Sciatic nerve (tissue), 1 donor: Measurements from ENCODE around the genes IRAK3 and CAND1.

GRCh38 chr12:65826537-65827440 lies 2.5 kb downstream of the HMGA2 start:
- PRO-cap = no peak

DNA sequence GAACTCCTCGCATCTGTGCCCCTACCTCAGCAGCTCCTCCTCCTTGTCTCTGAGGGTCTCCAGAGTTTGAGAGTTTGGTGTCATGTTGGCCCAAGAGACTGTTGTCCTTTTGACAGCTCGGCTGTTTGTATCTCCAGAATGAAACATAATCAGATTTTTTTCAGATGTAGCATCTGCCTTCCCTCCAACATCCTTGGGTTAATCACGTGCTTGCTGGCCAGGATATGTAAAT lies 56.8 kb downstream of the HMGA2 start:
- PRO-cap = no peak

- PRO-cap = unidirectional peak, plus-strand start at chr12:65896356; unidirectional peak, plus-strand start at chr12:65896481
These were observed 71.6 kb downstream of the HMGA2 start for GRCh38 chr12:65895430-65896766.

DNA sequence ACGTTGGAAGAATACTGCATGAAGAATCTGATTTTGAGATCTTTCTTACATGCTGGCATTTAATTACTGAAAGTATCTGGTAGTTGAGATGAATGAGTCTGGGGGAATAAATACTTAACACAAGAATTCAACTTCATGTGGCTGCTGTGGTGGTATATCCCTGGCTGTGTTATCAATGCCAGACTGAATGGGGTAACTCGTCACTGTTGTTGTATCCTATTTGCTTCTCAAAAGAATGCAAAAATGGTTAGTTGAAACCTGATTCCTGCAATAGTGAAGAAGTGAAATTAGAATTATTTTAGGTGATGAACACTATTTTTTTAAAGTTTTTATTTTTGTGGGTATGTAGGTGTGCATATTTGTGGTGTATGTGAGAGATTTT lies 72.5 kb downstream of the HMGA2 start:
- PRO-cap = no peak

- PRO-cap = no peak
These were observed 1.8 kb downstream of the LLPH start for GRCh38 chr12:66128717-66129247.

DNA sequence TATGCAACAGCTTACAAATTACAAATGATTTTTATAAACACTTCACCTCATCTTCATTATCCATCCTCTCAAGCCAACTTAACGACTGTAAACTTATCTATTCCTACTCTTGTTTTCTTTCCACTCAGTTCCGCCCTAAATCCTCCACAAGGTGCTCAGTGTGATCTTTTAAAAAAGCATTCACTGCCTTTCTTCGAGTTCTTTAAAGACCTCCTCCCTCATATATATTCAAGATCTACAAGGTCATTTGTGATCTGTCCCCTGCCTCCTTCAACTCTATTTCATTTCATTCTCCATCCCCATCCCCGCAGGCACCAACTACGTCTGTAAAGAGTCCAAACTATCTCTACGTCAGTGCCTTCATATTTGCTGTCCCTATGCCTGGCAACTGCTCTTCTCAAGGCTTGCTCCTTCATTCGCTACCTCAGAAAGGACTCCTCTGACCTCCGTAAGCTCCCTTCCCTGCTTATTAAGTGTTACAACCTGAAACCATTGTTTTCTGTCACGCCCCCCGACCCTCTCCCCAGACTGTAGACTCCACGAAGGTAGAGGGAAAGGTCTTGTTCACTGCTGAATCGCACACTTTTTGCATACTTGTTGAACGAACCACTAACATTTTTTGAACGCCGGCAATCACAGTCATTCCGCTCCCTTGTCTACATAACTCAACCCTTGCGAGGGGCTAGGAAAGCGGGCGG lies 651 bp downstream of the LLPH start:
- PRO-cap = no peak

DNA sequence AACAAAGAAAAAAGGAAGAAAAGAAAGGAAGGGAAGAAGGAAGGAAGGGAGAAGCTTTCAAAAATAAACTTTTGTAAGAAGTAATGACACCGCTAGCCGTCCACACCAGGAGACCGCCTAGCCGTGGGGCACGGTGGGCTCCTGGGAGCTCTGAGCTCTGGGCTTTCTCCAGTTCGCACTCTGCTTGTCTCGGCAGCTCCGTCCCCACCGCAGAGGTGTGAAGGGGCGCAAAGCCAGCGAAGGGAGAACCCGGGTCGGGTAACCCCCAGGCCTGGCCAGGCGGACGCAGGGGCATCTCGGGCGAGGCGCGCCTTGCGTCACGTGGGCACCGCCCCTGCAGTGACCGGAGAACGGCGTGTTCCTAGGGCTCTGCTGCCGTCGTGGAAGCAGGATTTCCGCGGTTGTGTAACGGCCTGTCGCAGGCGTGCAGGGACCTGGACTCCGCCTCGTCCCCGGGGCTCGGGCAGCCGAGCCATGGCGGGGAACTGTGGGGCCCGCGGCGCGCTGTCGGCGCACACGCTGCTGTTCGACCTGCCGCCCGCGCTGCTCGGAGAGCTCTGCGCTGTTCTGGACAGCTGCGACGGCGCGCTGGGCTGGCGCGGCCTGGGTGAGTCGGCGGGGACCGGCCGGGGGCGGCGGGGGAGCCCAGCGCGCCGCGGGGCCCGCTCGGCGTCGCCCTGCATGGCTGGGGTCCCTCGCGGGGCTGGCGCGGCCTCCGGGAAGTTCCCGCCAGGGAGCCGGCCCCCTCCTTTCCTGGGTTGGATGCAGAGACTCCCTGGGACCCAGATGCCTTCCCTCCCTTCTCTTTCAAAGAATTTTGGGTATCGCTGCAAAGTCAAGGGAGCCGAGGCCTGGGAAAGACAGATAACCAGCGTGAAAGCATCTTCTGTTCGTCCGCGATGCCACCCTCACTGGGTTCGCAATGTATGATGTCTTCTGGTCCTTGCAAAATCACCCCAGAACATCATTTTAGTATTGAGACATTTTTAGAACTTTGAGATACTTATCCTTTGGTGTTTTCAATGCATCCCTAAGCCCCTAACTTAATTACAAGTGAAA lies at the start of gene IRAK3:
TSS of gene IRAK3 (plus strand) at position 389 of the 1,059 bp plus-strand sequence.
- PRO-cap = bidirectional peak, plus-strand start at position 455 of the sequence, minus-strand start at position 219 of the sequence; unidirectional peak, minus-strand start at position 913 of the sequence

GRCh38 chr12:66237415-66238115 lies 48.6 kb downstream of the IRAK3 start:
- PRO-cap = no peak

DNA sequence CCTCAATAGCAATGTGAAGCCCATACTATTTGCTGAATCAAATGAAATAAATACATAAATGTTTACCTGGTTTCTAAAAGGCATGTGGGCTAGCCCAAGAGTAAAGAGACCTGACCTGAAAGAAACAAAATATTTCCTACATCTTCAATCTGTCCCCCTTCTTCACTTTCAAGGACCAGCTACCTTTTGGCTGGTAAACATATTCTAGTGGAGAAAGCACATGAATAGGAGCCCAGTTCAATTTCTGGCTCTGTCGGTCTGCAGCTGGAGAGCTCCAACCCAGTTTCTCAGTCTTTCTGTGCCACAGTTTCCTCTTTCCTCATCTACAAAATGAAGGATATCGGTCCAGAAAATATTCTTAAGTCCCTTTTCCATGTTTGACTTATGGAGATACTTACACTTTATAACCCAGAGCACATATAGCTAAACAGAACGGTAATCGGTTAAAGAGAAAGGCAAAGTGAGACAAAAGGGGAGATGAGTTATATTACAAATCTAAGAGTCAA lies 170.8 kb upstream of the GRIP1 start:
- PRO-cap = no peak

DNA sequence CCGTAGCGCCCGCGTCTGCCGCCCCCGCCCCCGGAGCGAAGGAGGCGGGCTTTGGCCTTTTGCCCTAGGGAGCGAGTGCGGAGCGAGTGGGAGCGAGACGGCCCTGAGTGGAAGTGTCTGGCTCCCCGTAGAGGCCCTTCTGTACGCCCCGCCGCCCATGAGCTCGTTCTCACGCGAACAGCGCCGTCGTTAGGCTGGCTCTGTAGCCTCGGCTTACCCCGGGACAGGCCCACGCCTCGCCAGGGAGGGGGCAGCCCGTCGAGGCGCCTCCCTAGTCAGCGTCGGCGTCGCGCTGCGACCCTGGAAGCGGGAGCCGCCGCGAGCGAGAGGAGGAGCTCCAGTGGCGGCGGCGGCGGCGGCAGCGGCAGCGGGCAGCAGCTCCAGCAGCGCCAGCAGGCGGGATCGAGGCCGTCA lies at the start of gene CAND1:
TSS of gene CAND1 (plus strand) at position 57 of the 414 bp plus-strand sequence.
- PRO-cap = bidirectional peak, plus-strand start at position 67 of the sequence, minus-strand start outside the sequence; bidirectional peak, plus-strand start at position 340 of the sequence, minus-strand start at position 302 of the sequence

GRCh38 chr12:67489007-67489358 lies 159.6 kb upstream of the DYRK2 start:
- PRO-cap = no peak

- PRO-cap = no peak
These were observed 45.4 kb downstream of the DYRK2 start for GRCh38 chr12:67693785-67694513.

- PRO-cap = no peak
These were observed 179.4 kb downstream of the DYRK2 start for GRCh38 chr12:67827832-67828551.

DNA sequence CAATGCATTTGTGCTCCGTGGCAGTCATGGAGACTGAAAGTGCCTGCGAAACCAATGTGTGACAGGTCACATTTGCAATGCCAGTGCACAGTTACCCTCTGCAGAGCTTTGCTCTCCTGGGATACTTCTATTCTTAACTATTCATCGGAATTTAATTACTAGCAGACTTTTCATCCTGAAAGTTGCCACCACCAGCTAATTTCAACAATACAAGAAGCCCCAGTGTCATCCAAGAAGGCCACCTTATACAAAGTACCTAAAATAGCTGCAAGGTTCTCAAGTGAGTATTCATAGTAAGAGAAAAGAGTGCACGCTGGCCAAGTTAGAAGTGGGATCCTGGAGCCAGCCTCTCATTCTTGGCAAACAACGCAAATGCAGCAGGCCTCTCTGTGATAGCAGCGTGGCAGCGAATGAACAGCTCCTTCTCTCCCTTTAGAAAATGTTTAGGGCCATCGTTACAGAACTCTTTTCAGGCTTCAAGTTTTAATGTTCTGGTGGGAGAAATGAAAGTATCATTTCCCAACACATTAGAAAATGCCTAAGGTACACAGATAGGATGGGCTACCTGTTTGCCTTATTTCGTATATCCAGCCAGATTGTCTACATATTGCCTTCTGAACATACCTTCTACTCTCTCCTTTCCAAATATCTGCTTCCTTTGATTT lies 248.3 kb downstream of the IFNG start:
- PRO-cap = no peak

DNA sequence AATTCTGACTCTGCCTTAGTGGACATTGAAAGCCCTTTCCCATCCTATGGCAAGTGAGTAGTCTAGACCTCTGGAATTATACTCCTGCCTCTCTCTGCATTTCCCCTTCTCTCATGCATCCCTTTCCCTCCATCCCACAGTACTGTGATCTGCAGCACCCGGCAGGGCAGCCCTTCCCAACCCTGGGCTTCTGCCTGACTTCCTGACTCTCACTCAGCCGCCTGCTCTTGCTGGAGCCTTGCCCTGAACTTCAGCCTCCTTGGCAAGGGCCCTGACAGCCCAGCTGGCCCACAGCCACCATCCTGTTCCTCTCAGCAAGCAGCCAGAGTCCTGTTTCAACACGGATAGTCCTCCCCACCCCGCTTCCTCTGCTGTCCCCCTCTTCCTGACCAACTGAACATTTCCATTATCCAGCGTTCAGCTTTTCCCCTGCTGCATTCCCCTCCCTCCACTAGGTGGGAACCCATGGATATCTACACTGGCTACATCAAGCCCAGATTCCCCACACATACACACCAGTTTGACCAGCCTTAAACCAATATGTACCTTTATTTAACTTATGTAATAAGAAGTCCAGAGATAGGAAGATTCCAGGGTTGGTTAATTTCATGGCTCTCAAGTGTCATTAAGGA lies 74.0 kb upstream of the MDM1 start:
- PRO-cap = unidirectional peak, minus-strand start at position 184 of the sequence

- PRO-cap = no peak
These were observed 72.0 kb upstream of the RAP1B start for GRCh38 chr12:68538688-68539109.

DNA sequence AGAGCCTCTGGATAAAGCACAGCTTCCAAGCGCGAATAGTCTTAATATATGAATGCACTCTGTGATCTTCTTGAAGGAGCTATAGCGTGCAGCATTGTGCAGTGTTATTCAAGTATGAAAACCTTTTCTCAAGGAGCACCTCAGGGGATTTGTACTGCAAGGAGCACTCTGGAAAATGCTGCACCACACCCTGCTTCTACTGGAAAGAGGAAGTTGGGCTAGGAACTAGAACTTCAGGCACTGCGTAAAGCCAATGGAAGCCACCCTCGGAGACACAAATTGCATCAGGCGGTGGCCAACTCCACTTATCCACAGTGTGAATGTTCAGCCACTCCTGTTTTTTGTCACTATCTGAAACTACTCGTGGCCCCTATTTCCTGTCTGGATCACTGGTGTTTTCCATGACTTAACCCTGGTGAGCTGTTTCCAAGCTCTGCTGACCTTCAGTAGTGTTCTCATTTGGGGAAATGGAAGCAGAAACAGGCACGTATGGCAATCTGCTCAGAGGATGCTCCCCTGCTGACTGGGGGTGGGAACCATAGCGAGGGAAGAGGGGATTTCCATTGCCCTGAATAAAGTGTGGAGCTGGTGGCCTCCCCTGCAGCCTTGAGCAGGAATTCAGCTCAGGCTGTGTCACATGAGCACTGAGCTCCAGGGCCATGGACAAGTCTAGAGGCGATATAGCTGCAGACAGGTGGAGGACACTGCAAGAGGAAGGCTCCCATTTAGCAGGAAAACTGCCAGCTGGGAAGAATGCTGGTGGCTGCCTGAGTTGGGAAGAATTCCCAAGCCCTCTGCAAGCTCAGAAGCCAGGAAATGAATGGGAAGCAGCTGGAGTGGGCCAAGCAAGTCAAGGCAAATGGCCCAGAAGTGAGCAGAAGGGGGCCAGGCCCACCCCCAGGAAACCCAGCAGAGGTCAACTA lies 50.6 kb upstream of the RAP1B start:
- PRO-cap = no peak

GRCh38 chr12:68620395-68621141 lies 9.9 kb downstream of the RAP1B start:
- PRO-cap = no peak

DNA sequence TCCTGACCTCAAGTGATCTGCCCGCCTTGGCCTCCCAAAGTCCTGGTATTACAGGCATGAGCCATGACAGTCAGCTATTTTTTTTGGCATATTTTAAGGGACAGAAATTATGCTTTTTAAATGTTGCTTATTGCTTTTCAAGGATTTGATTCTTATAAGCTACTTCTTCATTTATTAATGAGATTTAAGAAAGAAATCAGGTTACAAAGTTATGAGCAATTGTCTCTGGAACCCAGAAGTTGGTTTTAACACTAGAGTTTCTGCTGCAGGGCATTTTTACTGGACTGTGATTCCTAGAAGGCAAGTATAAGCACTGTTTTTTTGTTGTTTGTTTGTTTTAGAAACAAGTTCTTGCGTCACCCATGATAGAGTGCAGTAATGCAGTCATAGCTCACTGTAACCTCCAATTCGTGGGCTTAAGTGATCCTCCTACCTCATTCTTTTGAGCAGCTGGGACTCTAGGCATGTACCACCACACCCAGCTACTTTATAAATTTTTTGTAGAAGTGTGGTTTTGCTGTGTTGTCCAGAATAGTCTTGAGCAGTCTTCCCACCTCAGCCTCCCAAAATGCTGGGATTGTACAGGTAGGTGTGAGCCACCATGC lies 25.5 kb downstream of the RAP1B start:
- PRO-cap = no peak

GRCh38 chr12:68746490-68747271 lies 705 bp downstream of the SLC35E3 start:
- PRO-cap = unidirectional peak, minus-strand start at chr12:68746832